ENCODE measurements around a stretch of chr19.

- RRBS = no CpG with 5 or more reads among the region's 25 CpGs
Measured at GRCh38 chr19:10764125-10765103, 46.5 kb downstream of the DNM2 start.

DNA sequence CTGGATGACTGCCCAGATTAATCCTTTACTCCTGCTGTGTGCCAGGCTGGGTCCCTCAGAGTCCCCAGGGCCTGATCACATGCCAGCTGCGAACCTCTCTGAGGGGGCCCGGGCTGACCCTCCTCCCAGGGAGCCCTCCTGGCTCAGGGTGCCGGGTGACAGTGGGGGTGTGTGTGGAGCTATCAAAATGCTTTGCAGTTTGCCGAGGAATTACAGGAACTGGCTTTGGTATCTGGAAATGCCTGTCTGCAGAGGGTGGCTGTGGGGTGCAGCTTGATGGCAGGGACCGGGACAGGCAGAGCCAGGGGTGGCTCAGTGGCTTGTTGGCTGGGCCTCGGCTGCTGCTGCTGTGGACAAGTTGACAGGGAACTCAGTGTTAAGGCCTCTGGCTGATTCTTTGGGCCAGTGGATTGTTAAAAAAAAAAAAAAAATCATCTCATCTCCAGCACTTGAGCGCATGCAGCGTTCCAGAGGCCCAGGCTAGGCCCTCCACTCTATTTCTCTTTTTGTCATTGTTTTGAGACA, 49.0 kb downstream of the DNM2 start:
- RRBS = 49% methylated on average over 2 of the region's 8 CpGs

DNA sequence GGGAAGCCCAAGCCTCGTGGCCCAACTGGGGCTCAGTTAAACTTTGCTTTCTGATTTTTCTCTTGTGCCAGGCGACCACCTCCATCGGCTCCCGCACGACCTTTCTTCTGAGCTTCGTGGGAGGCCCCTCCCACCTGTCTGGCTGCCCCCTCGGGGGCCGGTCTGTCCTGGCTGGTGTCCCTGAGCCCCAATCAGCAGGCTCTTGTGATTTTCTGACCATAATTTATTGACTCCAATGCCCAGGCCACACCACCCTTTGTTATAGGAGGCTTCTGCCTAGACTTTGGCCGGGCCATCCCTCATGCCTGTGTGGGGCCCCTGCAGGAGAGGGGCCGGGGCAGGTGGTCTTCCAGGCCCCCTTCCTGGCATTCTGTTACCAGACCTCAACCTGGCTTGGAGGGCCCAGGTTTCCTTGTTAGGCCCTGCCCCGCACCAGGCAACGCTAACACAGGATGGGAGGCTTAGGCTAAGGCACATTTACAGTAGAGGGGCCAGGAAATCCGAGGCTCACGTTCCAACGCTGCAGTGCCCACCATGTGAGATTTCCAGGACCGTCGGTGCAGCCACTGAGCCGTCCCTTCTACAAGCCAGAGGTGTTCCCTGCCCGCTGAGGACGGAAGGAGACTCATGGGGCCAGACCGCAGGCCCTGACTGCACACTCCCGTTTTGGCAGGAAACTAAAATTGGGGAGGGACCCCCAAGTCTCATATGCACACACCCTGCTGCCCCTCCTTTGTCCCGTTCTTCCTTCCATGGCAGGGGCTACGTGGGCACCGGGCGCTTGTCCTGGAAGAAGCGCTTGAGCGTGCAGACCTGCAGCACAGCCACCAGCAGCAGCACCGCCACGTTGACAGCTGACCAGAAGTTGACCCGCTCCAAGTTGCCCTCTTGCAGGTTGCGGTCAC, 3.5 kb downstream of the TMED1 start:
- RRBS = 86% methylated on average over 2 of the region's 32 CpGs

- RRBS = no CpG with 5 or more reads among the region's 5 CpGs
Measured at GRCh38 chr19:10867914-10868433, 3.4 kb upstream of the CARM1 start.

- RRBS = 100% methylated on average over 1 of the region's 13 CpGs
Measured at GRCh38 chr19:10896757-10897629, 25.6 kb downstream of the CARM1 start.

- RRBS = 86% methylated on average over 5 of the region's 20 CpGs
Measured at GRCh38 chr19:10907925-10908536, 20.4 kb downstream of the YIPF2 start.

GRCh38 chr19:10919295-10920320, 8.8 kb downstream of the YIPF2 start:
- RRBS = no CpG with 5 or more reads among the region's 27 CpGs

DNA sequence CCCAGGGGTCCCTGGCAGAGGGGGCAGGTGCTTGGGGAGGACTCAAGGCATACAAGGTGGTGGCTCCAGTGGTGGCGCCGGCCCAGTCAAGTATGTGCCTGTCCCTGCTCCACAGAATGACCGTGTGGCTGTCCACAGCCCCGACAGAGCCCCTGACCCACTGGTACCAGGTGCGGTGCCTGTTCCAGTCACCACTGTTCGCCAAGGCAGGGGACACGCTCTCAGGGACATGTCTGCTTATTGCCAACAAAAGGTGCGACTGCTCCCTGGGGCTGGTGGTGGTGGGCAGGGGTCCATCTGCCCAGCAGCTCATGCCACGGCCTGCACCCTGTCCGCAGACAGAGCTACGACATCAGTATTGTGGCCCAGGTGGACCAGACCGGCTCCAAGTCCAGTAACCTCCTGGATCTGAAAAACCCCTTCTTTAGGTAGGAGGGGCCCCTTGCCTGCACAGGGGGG, 8.1 kb downstream of the YIPF2 start:
- RRBS = 100% methylated on average over 1 of the region's 12 CpGs

DNA sequence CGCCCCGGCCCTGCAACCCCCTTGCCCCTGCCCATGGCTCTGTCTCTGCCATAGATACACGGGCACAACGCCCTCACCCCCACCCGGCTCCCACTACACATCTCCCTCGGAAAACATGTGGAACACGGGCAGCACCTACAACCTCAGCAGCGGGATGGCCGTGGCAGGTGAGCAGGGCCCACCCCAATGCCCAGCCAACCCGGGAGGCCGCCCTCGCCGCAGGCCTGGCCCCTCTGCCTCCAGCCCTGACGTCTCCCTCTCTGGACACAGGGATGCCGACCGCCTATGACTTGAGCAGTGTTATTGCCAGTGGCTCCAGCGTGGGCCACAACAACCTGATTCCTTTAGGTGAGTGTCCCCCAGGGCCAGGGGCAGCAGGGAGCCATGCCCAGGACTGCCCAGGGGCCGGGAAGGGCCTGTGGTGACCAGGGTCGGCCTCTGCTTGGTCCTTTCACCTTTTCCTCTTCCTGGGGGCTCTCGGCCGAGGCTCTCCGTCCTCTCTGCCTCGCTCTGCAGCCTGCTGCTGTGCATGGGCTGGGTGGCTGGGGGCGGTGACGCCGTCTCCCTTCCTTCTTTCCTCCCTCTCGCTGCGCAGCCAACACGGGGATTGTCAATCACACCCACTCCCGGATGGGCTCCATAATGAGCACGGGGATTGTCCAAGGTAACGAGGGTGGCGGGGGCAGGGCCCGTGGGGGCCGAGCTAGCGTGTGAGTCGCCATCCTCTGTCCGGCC, 7.5 kb downstream of the YIPF2 start:
- RRBS = 62% methylated on average over 13 of the region's 38 CpGs

- RRBS = no CpG with 5 or more reads among the region's 37 CpGs
Measured at GRCh38 chr19:11058155-11058971, 30.9 kb upstream of the LDLR start.

GRCh38 chr19:11127639-11128947, 27.5 kb downstream of the SPC24 start:
- RRBS = no CpG with 5 or more reads among the region's 30 CpGs

- RRBS = 3% methylated on average over 11 of the region's 22 CpGs
Measured at GRCh38 chr19:11142211-11143056, 13.1 kb downstream of the SPC24 start.

DNA sequence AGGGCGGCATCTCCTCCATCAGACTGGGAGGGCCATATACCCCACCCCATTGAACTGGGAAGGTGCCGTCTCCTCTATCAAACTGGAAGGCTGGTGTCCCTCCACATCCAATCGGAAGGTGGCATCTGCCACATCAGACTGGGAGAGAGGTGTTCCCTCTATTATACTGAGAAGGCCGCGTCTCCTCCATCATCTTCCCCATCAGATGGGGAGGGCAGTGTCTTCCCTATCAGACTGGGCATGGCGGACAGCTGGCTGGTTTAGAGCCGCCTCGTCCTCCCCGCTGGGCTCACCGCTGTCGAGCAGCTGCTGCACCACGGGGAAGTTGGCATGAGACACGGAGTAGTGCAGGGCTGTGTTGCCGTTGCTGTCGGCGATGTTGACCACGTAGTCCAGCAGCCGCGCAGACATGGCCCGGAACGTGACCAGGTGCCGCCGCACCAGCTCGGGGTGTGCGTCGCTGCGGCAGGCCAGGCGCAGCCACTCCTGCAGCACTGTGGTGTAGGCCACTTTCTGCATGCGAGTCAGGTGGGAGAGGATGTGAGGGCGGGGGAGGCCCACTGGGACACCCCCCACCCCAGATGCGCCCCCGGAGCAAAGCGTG, 18.7 kb upstream of the SPC24 start:
- RRBS = no CpG with 5 or more reads among the region's 33 CpGs

DNA sequence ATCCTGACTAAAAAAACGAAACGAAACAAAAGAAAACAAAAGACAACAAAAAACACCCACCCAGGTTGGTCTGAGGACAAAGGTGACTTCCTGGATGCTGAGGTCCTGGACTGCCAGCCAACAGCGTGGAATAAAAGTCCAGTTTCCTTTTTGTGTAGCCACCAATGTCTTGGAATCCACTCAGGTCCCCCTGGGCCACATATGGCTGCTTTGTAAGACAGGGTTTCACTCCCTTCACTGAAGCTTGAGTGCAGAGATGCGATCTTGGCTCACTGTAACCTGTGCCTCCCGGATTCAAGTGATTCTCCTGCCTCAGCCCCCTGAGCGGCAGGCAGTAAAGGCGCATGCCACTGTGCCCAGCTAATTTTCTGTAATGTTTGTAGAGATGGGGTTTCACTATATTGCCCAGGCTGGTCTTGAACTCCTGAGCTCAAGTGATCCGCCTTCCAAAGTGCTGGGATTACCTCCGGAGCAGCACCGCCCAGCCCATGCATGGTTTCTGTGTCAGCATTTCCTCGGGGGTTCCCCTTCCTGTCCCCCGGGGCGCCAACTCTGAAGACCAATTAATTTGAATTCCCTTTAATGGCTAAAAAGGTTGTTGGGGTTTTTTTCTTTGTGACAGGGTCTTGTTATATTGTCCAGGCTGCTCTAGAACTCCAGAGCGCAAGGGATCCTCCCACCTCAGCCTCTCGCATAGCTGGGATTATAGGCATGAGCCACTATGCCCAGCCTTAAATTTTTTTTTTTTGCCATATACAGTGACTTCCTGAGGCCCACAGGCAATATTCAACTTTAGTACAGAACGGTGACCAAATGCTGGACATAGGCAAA, 17.5 kb downstream of the KANK2 start:
- RRBS = 15% methylated on average over 4 of the region's 16 CpGs

GRCh38 chr19:11293568-11294212, 2.3 kb upstream of the TSPAN16 start:
- RRBS = 4% methylated on average over 3 of the region's 41 CpGs

- RRBS = 8% methylated on average over 2 of the region's 7 CpGs
Measured at GRCh38 chr19:11345580-11345767, 594 bp downstream of the TMEM205 start.

- RRBS = no CpG with 5 or more reads among the region's 19 CpGs
Measured at GRCh38 chr19:11361474-11361944, 6.3 kb downstream of the PLPPR2 start.

DNA sequence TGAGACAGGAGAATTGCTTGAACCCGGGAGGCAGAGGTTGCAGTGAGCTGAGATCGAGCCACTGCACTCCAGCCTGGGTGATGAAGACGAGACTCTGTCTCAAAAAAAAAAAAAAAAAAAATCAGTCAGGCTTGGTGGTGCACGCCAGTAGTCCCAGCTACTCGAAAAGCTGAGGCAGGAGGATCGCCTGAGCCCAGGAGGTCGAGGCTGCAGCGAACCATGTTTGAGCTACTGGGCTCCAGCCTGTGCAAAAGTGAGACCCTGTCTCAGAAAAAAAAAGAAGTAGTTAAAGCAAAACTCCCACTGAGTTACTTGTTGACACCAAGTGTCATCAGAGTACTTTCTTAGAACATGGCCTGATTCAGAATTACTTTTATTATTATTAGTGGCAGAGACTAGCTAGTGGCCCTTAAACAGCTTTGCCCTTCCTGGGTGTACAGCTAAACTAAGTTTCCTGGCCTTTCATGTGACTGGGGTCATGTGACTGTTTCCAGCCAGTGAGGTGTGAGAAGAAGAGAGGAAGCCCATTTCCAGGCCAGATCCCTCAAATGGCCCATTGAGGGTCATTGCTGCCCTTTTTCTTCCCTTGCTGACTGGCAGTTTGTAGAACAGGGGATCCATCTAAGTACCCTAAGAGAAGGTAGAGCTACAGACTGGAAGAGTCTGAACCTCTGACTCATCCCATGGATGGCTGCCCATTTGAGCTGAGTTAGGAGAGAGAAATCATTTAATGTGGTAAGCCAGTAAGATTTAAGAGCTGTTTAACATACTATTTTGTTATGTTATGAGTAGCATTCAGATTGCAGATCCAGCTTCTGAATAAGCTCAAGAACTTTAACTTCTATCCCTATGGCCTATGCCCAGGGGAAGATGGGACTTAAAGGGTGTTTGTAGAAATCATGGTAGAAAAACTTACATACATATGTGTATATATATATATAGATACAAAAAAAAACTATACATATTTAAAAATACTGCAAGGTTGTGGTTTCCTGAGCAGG, 2.7 kb downstream of the SWSAP1 start:
- RRBS = no CpG with 5 or more reads among the region's 8 CpGs

- RRBS = no CpG with 5 or more reads among the region's 12 CpGs
Measured at GRCh38 chr19:11530385-11530993, 1.6 kb upstream of the ECSIT start.

GRCh38 chr19:11551951-11552286, 7.1 kb downstream of the ELOF1 start:
- RRBS = 36% methylated on average over 5 of the region's 9 CpGs

Data from hTERT-HM (cell line).